Left cardiac atrium (tissue), 1 donor: ENCODE measurements around a stretch of chr2.

DNA sequence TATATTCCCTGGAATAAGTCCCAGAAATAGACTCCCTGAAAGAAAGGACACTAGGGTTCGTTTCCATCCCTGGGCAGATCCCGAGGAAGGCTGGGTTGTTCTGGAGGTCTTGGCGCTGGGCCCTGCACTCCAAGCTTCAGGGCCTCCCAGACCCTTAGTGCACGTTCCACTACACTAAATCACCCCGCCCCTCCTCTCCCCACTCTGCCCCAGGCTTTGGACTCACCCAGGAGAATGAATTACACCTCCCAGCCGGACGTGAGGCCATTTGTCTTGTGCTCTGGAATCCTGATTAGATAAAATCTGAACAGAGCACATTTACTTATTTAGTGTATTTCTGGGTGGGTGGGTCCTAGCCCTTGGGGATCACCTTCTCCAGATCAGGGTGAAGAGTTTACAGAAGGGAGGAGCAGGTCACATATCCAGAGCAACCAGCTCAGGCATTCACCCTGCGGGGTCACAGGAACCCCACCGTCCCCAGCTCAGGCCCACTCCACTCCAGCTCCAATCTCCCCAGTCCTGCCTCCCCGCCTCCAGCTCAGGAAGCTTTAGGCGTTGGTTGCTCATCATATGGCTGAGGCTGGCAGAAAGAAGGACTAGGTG is 188.0 kb downstream of the ZFP36L2 start:
- PRO-cap = no peak

- PRO-cap = no peak
Measured at GRCh38 chr2:43070056-43070551, 156.3 kb downstream of the ZFP36L2 start.

DNA sequence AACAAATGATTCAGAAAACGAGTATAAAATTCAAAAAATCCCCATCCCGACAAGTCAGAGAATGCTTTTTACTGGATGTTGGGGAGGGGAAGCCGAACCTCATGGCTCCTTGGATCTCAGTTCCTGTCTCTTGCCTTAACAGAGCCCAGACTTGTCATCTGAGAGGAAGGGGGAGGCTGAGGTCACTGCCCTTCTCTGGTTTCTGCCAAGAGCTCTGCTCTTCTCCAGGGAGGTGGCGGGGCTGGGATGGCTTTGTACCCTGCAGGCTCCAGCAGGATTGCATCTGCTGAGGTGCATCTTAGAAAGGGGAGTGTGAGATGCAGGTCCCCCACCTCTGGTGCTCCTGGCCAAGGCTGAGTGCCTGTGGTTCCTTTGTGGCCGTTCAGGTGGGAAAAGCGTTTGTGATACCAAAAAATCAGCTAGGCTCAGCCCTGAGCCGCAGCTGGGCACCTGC is 142.3 kb downstream of the ZFP36L2 start:
- PRO-cap = no peak

DNA sequence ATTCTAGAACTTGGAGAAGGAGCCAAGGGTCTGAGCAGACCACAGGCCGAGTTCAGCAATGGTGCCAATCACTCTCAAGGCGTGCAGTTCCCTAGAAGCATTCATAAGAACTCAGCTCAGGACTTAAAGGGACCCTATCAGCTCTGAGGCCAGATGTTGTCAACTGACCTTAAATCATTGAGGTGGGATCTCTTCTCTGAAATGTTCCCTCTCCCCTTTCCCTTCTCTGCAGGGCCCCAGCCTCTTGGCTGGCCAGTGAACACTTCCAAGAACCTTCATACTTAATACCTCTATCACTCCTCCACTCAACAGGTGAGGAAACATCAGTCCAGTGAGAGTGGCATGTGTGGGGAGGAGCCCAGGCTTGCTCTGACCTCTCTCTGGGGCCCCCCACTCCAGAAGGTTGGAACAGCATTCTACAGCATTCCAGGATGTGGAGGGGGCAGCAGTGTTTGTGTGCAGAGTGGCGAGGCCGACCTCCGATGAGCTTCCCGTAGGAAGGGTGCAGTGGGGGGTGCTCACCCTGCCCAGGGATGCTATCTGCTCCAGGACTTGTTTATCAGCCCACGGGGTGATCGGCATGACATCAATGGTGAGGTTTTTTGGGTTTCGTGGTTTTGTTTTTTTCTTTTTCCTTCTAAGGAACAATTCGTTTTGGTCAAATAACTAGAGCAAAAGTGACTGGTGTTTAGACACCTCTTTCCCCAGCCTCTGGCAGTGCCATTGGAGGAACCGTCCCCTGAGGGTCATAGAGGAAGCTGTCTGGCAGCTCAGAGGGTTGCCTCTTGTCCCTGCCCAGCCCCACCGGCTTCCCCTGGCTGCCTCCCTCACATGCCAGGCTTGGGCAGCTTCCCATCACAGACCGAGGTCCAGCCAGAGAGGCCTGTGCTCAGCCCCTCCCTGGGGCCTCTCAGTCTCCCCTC is 96.7 kb downstream of the ZFP36L2 start:
- PRO-cap = no peak

GRCh38 chr2:43134001-43134362 is 92.4 kb downstream of the ZFP36L2 start:
- PRO-cap = no peak

DNA sequence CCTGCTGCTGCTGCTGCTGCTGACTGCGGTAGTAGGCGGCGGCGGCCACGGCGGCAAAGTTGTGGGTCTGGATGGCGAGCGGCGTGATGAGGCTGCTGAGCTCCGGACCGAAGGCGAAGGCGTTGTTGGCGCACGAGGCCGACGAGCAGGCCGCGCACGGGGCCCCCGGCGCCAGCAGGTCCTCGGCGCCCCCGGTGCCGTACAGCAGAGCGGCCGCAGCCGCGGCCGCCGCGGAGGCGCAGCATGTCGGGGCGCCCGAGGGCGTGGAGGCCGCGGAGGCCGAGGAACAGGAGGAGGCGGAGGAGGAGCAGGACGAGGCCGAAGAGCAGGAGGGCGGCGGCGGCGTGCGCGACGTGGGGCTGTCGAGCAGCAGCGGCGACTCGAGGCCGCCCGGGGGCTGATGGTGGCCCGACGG is 1.8 kb downstream of the ZFP36L2 start:
- PRO-cap = no peak

DNA sequence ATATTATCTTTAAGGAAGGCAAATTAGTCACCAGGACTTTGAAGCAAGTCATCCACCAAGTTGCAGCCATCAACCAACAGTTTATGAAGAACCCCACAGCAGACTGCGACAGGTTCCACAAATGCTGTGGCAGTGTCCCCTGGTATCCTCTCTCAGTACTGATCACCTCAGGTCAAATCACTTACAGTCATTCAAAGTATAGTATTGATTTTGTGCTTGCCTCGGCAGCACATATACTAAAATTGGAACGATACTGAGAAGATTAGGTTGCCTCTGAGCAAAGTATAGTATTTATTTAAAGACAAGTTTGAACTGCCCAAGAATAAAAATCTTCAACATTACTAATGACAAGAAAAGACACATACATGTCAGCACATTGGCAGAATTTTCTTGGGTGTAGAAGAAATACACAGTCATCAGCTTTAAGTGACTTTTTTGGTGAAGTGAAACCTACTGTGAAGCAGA is 181.7 kb upstream of the ZFP36L2 start:
- PRO-cap = no peak

GRCh38 chr2:43519402-43520381 is 76.1 kb downstream of the THADA start:
- PRO-cap = no peak

GRCh38 chr2:43536993-43537588 is 58.7 kb downstream of the THADA start:
- PRO-cap = no peak

GRCh38 chr2:43808228-43808579 is 30.4 kb downstream of the ABCG5 start:
- PRO-cap = no peak

GRCh38 chr2:43831344-43832415 is 7.0 kb downstream of the ABCG5 start:
- PRO-cap = no peak

- PRO-cap = no peak
Measured at GRCh38 chr2:43905398-43906090, 66.8 kb downstream of the ABCG8 start.

- PRO-cap = no peak
Measured at GRCh38 chr2:44203372-44204091, 34.9 kb downstream of the PPM1B start.

GRCh38 chr2:44268387-44268650 is 7.0 kb upstream of the SLC3A1 start:
- PRO-cap = no peak

DNA sequence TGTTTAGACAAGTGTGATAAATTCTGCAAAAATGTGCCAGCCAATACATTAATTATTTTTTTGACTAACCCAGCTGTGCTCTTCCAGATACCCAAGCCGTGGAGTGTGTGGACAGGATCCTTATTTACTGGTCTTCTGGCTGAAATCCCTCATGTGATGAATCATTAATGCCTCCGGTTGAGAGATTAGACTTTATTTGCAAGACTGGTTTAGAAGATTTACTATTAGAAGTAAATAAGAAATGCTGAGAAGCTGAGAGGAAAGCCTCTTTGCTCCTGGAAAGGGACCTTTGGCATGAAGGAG is 16.0 kb downstream of the SLC3A1 start:
- PRO-cap = no peak

DNA sequence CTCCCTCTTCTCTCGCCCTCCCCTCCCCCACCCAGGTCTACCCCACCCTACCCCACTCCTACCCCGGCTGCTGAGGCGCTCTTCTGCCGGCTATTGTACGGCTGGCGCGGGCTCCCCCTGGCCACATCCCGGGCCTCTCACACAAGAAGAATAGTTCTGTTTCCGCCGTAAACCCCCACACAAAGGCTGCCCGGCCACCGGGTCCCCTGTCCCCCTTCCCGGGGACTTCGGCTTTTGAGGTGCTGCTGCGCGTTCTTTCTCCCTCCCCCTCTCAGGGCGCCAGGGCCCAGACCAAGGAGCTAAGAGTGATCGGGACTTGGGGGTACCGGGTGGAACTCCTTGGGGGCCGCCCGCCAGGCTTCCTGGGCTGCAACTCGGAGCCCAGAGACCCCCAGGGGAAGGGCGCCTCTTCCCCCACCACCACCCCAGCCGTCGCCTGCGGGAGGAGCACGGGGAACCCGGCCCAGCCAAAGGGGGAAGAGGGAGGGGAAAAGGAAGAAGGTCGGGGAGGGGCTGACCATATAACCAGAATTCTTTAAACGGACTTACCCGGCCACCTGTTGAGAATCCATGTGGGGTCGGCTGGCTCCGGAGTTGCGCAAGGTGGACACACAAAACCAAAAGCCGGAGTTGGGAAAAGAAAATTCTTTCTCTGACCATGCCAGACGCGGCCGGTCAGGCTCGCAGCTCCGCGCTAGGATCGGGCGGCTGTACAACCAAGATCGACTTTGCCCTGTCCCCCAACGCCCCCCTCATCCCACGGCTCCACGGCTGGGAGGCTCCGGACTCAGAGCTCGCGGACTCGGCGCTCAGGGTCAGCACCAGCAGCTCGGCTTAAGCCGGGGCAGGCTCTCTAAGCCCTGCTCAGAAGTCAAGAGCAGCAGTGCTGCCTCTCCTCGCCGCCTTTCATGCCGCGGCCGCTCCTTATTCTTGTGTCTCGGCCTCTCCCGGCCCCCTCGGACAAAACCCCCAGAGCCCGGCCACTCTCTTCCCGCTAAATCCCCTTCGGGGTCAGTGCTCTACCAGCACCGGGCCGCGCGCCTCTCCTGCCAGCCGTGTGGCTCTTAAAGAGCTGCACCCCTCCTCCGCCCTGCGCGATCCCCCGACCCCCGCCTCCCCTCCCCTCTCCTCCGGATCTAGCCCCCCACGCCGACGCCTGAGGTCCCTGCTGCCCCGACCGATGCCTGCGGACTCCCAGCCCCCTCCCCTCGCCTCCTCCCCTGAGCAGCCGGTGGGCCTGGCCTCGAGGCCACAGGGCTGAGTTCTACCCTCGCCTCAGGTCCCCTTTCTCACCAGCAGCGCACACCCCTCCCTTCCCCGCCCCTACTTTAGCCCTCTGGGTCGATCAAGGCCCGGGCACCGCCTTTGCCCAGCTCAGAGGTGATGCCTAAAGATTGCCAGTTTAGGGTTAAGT is 6.3 kb upstream of the SIX3 start:
- PRO-cap = no peak

GRCh38 chr2:44938630-44939703 is 2.5 kb upstream of the SIX3 start:
- PRO-cap = no peak

- PRO-cap = no peak
Measured at GRCh38 chr2:45236948-45237491, 227.8 kb upstream of the SIX2 start.

GRCh38 chr2:45332556-45333189 is 278.4 kb downstream of the SRBD1 start:
- PRO-cap = no peak

GRCh38 chr2:45693148-45693845 is 41.8 kb downstream of the PRKCE start:
- PRO-cap = no peak